Temporal lobe (tissue), 2 donors: Measurements from ENCODE around the gene TCF21.

- RAMPAGE, long total RNA: no peak
These were observed at the start of gene TCF21 for GRCh38 chr6:133888681-133889623. Gene TCF21 (plus strand): TSS chr6:133889113.

DNA sequence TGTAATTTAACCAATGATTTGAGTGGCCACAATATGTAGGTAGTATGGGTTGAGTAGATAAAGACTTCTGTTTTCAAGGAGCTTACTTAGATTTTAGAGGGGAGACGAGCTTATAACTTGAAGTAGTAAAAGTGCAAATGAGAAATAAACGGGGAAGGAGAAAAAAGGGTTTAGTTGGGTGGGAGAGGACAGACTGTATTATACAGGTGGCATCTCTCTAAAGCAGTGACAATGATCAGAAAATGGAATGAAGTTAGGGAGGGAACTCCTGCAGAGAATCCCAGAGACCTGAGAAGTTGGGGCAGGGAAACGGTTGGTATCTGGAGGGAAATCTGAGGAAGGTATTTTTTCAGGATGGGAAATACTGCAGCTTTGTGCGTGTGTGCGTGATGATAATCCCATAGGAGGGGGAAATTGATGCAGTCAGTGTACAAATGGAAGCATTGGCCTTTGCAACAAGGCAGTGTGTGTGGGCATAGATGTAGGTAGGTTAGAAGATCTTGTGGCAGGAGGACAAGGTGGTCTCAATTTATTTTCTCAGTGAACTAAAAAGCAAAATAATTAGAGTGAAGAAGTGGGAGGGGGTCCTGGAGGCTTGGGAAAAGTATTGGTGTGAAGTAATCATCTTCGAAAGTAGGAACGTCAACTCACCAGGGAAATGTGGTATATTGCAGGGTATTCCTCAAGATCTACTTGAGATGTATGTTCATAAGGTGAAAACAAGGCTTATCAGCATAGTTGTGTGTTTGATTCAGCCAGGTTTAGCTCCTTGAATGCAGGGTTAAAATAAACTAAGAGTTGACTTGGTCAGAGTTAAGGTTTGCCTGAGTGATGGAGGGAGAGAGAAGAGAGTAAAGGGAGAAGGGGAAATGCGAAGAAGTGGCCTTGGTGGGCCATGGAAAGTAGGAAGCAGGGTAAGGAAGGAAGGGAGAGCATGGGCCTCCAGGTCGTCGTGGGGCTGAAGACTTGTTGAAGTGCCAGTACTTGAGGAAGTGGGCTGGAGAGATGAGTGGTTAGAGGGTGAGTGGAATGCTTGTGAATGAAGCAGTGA, 39.1 kb downstream of the TBPL1 start:
- RAMPAGE, long total RNA: no peak

- RAMPAGE, long total RNA: no peak
These were observed 30.7 kb downstream of the SLC2A12 start for GRCh38 chr6:134021701-134022174.

DNA sequence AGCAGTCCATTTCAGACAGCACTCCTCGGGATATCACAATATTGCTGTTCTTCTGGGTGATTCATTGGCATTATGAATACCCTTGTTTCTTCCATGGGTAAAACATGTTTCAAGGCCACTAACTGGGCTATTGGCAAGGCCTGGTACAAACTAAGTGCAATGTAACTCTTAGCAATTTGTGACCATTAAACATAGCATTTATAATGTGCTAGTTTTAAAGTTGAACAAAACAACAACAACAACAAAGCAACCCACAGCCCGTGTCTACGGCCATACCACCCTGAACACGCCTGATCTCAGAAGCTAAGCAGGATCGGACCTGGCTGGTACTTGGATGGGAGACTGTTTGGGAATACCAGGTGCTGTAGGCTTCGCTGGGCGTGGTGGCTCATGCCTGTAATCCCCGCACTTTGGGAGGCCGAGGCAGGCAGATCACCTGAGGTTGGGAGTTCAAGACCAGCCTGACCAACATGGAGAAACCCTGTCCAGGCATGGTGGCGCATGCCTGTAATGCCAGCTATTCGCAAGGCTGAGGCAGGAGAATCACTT, 61.1 kb downstream of the SGK1 start:
- RAMPAGE, long total RNA: no peak

DNA sequence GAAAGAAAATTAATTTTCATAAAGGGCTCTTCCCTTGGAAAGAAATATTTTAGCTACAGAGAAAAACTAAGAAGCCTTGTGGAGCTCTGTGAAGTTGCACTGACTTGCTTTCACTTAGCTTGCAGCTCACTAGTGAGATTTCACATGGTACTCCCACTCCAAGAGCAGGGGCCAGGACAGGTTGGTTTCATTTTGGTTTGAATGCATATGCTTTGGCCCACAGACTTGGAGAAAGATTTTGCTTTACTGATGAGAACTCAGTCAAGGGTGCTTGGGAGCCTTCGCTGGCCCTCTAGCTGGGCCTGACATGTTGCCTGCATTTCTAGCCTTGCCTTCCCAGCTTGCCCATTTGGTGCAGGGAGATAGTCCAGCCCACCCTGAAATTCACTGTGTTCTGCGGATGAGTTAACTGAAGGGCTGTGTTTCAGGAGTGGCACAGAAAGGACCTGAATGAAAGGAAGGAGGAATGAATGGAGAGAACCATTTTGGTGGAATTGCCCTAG, 2.0 kb downstream of the SGK1 start:
- RAMPAGE, long total RNA: no peak

DNA sequence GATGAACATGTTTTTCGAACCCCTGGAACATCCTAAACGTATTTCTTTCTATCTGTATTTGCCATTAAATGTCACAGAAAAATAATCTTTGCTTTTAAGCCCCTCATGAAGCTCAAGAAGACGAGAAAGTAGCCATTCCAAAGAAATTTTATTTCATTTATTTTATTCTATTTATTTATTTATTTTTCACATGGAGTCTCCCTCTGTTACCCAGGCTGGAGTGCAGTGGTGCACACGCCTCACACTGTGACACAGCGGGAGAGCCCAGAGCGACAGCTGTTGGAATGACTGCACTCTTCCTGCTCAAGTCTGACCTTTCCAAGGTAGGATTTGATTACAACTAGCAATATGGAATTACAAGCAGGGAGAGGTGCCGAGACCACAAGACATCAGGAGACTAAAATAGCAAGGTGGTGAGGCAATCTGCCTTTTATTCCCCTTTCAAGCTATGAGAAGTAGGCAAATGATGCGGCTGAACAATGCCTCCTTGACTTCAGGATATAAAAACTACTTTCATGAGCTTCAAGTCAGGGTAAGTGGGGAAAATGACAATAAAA, 146.7 kb upstream of the SGK1 start:
- RAMPAGE, long total RNA: no peak

GRCh38 chr6:134673219-134673717, 276.6 kb downstream of the ALDH8A1 start:
- RAMPAGE, long total RNA: no peak

DNA sequence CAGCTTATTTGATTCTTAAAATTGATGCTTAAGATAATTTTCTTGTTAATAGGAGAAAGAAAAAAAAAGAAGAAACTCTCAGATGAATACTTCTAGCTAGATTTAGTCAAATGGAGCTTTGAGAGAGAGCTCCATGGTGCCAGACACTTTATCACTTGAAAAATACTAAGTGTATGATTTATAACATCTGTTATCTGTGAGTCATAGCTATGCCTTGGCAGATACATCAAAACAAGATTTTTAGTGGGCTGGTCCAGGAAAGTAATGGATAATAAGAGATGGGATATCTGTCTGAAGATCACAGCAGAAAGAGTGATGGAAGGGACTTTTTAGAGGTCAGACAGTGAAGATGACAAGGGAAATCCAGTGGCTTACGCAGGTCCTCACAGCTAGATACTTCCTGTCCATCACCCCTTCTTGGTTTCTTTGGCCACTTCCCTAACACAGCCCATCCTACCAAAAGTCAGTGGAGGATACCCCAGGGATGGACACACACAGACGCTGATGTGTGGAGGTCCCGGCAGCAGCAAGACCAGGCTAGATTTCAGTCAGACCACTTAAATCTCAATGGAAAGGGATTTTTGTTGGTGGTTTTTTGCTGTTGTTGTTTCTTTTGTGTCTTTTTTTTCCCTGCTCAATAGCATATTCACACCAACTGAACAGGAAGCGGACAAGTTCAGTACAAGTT, 209.4 kb downstream of the ALDH8A1 start:
- RAMPAGE, long total RNA: no peak

DNA sequence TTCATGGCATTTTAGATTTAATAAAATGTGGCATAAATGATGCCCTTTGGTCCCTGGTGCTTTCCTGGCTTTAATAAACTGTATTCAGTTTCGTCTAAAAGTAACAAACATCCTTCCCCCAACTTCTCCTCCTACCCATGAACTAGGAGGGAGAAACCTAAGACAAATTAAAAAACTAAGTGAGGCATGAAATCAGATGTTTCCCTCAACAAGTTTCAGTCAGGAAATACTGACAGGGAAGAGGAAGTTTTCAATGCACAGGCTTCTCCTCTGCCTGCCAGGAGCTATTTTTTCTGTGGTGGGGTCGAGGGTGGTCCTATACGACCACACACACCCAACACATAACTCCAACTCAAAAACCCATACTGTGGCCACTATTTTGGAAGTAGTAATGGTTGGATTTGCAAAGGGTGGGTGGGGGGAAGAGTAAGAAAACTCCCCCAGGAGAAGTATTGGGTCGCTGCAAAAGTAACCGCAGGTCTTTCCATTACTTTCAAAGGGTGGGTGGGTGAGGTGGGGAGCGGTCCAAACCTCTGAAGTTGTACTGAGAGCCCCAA, 9.9 kb downstream of the HBS1L start:
- RAMPAGE, long total RNA: no peak

DNA sequence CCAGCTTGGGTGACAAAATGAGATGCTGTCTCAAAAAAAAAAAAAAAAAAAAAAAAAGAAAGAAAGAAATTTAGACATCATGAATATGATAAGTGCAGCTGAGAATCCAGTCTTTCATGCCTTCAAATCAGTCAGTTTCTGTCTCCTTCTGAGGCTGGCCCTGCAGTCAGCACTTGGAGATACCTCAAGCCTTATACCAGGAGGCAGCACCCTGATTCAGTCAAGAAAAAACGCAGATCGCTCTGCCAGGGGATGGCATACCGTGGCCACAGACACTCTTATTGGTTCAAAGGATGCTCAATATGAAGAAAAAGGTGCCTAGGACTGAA, 17.9 kb upstream of the MYB start:
- RAMPAGE, long total RNA: no peak

DNA sequence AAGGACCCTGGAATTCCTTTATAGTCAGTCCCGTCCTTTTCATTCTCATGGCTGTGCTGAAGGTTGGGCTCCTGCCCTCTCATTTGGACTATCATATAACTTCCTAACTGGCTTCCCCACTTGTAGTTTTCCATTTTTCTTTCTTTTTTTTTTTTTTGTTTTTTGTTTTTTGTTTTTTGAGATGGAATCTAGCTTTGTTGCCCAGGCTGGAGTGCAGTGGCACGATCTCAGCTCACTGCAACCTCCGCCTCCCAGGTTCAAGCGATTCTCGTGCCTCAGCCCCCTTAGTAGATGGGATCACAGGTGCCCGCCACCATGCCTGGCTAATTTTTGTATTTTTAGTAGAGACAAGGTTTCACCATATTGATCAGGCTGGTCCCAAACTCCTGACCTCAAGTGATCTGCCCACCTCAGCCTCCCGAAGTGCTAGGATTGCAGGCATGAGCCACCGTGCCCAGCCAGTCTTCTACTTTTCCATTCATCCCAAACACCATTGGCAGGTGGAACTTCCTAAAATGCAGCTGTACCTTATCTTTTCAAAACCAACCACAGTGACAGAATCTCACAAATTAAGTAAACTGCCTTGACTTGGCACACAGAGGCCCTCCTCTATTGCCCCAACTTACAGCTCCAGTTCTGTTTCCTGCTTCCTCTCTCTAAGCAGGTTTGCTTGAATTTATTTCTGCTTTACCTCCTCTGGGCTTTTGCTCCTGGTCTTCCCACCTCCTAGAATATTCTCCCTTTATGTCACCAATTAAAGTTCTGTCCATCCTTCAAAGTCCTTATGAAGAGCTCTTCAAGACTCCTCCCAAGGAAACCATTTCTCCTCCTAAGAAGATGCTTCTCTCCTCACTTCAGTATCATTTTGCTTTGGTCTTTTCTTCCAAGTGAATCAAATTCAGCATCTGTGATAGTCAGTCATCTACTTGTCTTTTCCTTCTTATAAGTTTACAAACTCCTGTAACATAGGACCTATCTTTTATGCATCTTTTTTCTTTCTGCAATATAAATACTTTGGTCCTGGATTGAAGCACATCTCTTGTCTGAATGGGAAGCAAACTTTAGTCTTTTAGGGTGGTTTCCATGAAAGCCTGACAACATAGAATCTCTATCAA, 7.6 kb downstream of the MYB start:
- RAMPAGE, long total RNA: no peak

DNA sequence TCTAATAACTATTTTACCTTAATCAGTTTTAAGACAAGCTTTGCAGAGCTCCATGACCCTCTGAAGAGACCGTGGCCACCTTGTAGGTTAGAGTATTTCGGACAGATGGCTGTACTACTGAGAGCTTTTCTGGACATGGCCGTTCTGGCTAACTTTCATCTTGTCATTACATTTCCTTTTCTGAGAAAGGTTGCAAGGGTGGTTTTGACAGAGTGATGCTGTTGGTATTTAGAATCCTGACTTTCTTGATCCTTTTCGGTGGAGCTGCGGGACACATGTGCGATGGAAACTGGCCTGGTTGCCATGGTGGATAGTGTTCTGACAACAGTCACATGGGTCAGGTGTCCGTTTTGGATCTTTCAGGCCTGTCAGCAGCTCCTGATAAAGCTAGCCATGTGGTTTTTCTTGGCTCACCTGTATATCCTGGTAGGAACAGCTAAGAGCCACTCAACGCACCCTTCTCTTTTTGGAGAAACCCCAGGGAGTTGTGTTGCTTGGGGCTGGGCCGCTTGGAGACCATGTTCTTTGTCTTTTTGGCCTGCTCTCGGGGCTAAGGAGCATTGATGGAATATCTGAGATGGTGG, 177.5 kb downstream of the MTFR2 start:
- RAMPAGE, long total RNA: no peak

- RAMPAGE, long total RNA: no peak
These were observed 93.6 kb upstream of the BCLAF1 start for GRCh38 chr6:136383225-136383705.

DNA sequence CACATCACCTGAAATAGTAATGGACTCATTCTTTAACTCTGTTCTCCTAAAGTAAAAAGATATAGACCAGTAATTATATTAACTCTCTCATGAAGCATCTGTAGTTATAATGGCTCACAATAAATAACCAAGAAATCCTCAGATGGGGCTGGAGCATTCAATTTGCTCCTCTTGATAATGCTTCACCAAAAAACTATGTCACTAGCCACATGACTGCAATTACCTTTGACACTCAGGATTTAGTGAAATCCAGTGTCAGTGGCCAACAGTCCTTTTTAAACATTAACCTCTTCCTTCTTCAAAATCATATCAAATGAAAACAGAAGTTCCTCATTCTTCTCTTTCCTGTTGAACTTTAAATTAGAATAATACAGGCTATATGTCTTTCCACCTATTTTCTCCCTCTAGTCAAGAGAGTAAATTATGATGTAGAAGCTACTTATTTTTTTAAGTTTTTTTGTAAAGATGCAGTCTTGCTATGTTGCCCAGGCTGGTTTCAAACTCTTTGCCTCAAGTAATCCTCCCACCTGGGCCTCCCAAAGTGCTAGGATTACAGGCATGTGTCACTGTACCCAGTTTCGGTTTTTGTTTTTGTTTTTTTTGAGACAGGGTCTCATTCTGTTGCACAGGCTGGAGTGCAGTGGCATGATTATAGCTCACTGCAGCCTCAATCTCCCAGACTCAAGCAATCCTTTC, 41.1 kb downstream of the MAP7 start:
- RAMPAGE, long total RNA: no peak

DNA sequence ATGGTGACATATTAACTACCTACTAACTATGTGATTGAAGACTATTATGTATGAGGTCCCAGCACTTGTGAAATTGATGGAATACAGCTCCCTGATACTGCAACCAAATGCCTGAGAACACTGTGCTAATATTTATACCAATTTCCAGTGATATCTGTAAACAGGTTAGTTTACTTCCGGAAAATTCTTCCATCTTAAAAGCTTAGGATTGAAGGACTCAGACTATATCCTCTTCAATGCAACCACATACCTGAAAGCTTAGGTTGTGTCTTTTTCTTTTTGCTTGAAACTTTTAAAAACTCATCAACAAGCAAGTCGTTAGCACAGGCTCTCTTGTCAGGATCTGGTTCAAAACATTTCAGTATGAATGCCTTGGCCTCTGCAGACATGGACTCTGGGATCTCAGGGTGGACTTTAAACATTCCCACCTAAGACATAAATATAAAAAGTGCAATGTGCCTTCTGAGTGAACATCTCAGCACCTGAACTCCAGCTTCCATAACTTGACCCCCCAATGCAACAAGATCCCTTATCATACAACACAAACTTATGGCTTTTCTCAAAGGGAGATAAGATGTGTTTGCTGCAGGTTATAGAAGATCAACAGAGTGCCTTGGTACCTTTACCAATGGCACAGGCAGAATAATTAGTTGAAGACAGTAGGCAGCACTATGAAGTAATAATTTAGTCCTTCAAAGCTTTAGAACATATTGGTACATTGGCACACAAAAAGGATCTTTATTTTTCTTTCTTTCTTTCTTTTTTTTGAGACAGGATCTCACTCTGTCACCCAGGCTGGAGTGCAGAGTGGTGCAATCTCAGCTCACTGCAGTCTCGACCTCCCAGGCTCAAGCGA, 51.6 kb upstream of the MAP7 start:
- RAMPAGE, long total RNA: no peak

- RAMPAGE, long total RNA: no peak
These were observed 60.0 kb upstream of the MAP7 start for GRCh38 chr6:136610120-136610633.

- RAMPAGE, long total RNA: no peak
These were observed 72.5 kb upstream of the MAP7 start for GRCh38 chr6:136622650-136623293.

DNA sequence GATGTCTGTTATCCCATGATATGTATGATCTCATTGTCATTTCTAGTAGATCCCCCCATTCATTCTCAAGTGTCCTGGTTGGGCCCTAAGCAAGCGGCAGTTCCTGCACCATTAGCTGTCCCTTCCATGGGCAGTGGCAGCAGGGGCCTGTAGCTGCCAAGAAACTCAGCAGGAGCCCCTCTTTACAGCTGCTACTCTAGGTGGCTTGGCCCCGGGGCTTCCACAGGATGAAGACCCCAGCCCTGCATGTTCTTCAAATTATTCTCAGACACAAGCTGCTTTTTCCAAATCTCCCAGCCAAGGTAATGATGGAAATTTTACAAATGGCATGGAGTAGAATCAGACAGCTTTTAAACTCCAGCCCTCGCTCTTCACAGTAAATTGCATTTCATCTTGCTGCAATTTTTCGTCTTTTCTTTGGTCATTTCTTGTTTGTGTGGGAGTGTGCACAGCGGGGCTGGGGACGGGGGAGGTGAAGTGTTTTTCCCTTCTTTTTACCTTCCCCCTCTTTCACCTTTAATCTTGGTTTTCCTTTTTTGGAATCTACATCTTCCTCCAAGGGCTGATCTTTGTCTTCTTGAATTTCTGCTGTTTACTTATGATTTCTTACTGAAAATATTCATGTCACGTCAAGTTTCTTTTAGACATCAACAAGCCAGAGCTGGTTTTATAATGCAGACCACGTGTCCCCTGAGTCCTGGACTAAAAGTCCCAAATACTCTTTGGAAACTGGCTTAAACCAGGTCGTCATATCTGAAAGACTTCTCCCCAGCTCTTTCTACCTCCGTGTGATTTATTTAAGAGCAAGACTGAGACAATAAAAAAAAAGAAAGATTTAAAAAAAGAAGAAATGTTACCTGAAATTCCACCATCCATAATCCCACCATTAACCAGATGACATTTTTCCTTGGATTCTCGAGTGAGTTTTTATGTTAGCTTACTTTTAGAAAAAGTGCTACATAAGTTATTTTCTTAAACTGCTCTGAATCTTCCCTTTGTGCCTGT, 52.2 kb downstream of the MAP3K5 start:
- RAMPAGE, long total RNA: no peak

DNA sequence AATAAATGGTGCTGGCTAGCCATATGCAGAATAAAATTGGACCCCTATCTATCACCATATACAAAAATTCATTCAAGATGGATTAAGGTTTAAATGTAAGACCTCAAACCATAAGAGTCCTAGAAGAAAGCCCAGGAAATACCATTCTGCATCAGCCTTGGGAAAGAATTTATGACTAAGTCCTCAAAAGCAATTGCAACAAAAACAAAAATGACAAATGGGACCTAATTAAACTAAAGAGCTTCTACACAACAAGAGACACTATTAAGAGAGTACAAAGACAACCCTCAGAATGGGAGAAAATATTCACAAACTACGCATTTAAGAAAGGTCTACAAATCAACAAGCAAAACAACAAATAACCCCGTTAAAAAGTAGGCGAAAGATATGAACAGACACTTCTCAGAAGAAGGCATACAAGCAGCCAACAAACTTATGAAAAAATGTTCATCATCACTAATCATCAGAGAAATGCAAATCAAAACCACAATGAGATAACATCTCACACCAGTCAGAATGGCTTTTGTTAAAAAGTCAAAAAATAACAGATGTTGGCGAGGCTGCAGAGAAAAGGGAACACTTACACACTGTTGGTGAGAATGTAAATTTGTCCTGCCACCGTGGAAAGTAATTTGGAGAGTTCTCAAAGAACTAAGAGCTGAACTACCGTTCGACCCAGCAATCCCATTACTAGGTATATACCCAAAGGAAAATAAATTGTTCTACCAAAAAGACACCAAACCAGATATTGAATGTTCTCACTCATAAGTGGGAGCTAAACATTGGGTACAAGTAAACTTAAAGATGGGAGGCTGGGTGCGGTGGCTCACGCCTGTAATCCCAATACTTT, 3.8 kb downstream of the MAP3K5 start:
- RAMPAGE, long total RNA: no peak

- RAMPAGE, long total RNA: no peak
These were observed 716 bp downstream of the MAP3K5 start for GRCh38 chr6:136791219-136792302.